Cardiac atrium fibroblast (primary cell): ENCODE measurements around a stretch of chr10.

- RAMPAGE, long total RNA: no peak
These were observed 96.1 kb downstream of the PIP4K2A start for GRCh38 chr10:22618104-22618811.

DNA sequence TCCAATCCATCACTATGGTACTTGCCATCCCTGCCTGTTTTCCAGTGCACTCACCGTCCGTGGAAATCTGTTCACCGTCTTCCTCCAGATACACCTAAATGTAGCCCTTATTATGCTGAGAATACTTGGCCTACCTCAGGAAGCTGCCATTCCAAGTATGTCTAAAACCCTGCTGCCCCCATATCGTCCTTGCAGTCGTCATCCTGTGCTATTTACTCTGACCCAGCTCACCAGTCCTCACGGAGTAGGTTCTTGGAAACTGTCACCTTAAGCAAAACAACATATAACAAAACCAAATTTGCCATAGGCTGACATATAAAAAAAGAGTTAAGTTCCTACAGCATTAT lies 869 bp upstream of the PIP4K2A start:
- RAMPAGE, long total RNA: no peak

- RAMPAGE, long total RNA: no peak
These were observed 25.8 kb downstream of the MSRB2 start for GRCh38 chr10:23121016-23121725.

DNA sequence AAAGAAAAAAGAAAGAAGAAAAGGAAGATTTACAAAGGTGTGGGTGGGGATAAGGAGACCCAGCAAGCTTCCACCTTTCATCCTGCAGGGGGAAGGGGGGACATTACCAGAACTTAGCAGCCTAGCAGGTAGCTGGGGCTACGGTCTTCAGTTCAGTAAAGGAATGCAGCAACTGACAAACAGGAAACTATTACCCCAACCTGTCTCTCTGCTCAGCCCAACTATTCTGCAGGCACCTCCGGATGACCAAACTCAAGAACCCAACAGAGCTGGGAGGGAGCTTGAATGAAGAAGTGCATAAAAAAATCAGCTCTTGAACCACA lies 18.2 kb upstream of the C10orf67 start:
- RAMPAGE, long total RNA: no peak

DNA sequence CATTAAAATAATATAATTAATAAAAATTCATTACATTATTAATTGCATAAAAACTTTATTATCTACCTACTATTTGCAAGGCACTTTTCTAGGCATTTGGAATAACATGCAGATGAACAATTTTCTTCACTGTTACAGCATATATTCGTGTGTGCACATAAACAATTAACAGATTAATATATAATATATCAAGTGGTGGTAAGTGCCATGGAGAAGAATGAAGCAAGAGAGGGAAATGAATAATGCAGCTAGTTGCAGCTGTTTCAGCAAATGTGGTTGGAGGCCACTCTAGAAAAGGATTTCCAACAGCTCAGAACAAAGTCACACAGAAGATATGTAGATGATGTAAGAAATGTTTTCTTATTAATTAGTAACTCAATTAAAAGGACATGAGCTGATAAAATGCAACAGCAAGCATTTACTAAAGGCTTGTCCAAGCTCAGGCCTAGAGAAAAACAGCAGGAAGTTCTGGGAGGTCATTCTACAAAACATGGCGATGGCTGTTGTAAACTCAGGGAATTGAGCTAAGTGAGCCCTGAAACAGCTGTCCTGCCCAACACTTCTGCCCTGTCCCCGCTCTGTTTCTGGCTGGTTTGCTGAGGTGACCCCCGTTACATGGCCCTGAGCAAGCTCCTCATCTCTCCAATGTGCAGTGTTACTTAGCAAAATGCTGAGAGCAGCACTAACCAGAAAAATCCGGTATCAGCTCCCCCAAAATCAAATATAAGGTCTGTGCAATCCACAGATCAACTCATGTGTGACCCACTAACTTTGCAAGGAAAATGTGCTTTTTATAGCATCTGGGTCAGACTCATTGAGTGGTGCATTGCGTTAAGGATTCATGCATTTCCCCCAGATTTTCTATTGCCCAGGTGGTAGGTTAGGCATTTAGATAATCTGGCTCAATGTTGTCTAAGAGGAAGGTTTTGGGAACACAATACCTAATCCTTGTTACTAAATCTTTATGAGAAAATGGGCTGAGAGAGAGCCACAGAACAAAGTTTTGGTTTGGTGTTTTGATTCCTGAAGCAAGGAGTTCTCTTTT lies 23.5 kb upstream of the C10orf67 start:
- RAMPAGE, long total RNA: no peak

DNA sequence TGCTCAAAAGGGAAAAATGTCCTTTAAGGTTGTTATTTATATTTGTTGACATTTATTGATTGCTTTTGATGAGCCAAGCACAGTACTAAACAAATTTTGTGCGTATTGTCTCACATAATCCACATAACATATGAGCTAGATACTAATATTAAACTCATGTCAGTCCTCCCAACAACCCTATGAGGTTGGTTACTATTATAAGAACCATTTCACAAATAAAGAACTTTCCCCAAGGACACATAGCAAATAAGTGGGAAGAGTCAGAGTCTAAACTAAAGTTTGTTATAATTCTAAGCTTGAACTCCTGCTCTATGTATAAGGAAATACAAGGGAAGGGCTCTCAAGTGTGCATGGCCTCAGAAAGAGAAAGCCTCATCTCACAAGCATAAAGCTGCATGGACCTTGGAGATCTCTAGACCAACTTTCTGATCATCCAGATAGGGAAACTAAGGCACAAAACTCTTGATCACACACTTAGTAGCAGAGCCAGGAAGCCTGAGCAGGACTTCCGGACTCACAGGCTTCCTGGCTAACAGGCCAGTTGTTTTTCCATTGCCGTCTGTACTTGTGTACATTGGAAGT lies 35.5 kb upstream of the OTUD1 start:
- RAMPAGE, long total RNA: no peak

- RAMPAGE, long total RNA: no peak
These were observed 255.7 kb downstream of the OTUD1 start for GRCh38 chr10:23694190-23695334.

DNA sequence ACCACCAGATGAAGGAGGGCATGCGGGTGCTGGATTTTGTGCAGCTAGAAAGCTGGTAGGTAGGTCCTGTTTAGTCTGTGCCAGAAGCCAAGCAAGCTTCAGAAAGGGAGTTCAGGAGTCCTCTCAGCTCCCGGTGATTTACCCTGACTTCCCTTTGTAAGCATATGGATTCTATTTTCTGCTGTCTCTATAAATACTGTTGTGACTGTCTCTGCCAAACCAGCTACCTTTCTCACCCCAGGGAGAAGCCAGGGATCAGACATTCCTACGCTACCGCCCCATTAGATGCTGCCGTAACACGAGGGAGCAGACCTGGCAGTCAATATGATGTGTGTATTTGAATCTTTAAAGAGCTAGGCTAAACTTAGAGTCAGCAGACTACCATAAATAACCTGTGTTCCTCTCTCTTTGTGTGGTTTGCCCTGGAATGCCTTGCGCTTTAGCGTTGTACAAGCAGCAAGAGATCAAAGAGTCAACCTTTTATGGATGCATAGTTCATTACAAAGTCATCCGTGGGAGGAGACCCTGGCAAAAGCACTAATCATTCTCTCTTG lies 200.3 kb upstream of the KIAA1217 start:
- RAMPAGE, long total RNA: no peak

GRCh38 chr10:24034656-24035149 lies 174.2 kb upstream of the KIAA1217 start:
- RAMPAGE, long total RNA: no peak

GRCh38 chr10:24119299-24119906 lies 89.5 kb upstream of the KIAA1217 start:
- RAMPAGE, long total RNA: no peak

DNA sequence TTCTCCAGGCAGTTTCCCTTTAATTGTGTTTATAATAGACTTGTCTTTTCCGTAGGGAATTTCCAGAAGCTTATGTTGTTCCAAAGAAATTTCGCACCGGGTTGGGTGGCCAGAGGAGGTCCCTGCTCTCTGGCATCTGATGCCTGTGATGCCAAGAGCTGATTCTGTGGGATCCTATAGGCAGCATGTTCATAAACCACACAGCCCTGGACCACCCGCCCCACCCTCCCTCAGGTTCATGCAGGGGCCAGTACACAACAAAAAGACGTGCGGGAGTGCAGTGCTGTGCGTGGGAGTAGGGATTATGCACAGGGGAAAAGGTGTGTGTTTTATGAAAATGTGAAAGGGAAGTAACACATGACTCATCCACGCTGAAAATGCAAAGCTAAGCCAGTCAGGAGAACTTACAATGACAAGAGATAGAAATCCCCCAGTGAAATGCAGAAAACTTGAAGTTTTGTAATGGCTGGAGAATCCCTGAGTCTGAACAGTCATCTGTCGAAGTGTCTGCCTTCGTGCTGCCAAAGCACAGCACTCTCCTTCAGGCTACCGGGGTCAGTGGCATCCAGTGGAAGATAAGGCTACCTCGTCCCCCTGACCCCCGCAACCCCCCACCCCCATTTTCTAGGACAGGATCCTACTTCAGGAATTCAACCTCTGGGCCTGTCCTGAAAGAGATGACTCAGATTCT lies 1.1 kb downstream of the KIAA1217 start:
- RAMPAGE, long total RNA: no peak

- RAMPAGE, long total RNA: no peak
These were observed 235.1 kb downstream of the ARHGAP21 start for GRCh38 chr10:24488445-24489132.

GRCh38 chr10:24501289-24501666 lies 222.4 kb downstream of the ARHGAP21 start:
- RAMPAGE, long total RNA: no peak

DNA sequence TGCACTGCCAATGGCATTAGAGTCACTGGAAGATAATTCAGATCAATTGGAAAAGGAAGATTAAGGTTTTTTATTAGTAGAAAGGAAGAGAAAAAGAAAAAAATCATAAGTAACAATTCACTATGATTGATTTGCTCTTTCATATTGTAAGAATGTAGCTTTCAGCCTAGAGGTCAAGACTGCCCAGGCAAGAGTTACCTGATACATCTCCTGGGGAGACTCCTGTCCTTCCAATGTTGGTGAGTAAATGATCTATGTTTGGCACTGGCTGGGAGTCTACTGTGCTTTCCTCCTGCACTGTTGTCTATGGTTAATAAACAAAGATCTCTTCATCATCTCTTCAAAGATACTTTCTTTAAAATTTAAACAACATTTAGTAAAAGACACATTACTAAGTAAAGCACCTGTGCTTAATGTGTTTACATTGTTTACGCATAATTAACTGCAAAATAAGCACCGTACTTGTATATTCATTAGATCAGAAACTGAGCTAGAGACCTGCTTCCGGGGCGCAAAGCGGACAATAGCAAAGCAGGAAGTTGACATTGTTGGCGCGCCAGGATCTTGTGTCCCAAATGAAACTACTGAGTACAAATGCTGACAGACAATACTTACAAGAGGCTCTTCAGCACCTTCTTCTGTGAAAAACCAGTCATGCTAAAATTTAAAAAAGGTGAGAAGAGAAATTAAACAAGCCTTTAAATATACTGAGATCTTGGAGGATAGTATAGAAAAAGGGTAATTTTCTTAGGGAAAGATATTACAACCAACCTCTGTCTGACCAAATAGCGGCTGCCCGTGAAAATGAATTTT lies 132.5 kb downstream of the ARHGAP21 start:
- RAMPAGE, long total RNA: no peak

- RAMPAGE, long total RNA: no peak
These were observed 540 bp upstream of the ARHGAP21 start for GRCh38 chr10:24724096-24724758.

GRCh38 chr10:24724759-24725157 lies 1.1 kb upstream of the ARHGAP21 start:
- RAMPAGE, long total RNA: no peak

- RAMPAGE, long total RNA: no peak
These were observed 80.5 kb downstream of the PRTFDC1 start for GRCh38 chr10:24871561-24872668.

- RAMPAGE, long total RNA: no peak
These were observed 33.2 kb downstream of the GAD2 start for GRCh38 chr10:26249689-26250253.

- RAMPAGE, long total RNA: no peak
These were observed 30.7 kb upstream of the APBB1IP start for GRCh38 chr10:26407344-26407846.

- RAMPAGE, long total RNA: no peak
These were observed 10.5 kb downstream of the APBB1IP start for GRCh38 chr10:26448621-26449064.